Brain (tissue), 1 donor: ENCODE measurements around the genes SLC25A38 and ZNF619.

GRCh38 chr3:38457411-38458140, 3.9 kb downstream of the ACVR2B start:
- RRBS: no CpG with 5 or more reads among the region's 5 CpGs

GRCh38 chr3:38610888-38611214, 38.6 kb downstream of the SCN5A start:
- RRBS: no CpG with 5 or more reads among the region's 5 CpGs

- RRBS: 84% methylated on average over 2 of the region's 16 CpGs
Measured at GRCh38 chr3:38633904-38634602, 15.4 kb downstream of the SCN5A start.

- RRBS: no CpG with 5 or more reads among the region's 5 CpGs
Measured at GRCh38 chr3:39025337-39025852, 26.3 kb downstream of the SCN11A start.

DNA sequence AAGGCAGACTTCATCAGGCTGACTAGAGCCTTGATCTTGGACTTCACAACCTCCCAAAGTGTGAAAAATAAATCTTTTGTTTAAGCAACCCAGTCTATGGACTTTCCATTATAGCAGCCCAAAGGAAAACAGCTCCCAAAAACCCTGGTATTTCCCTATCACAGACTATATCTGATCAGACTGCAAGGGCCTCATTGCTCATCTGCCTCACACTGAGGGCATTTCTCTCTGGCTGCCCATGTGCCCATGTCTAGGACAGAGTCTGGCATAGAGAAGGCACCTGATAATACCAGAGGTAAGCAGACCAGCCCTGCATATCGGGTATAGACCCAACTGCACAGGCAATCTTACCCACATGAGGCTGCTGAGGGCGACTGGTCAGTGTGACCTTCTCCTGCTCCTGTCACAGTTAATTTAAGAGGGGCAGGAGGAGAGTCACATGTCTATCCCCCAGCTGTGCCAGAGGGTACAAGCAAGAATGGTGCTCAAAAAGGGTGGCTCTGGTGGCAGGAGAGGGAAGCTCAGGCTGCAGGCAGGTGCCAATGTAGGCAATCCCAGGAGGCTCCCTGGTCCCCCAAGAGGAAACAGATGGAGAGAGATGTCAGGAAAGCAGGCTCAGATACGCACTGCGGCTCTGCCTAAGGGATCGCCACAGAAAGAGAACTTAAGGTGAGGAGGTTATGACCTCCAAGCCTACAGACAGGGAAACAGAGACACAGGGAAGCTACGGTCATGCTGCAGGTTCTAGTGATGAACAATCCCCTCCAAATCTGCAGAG, 3.1 kb downstream of the CSRNP1 start:
- RRBS: no CpG with 5 or more reads among the region's 6 CpGs

- RRBS: no CpG with 5 or more reads among the region's 2 CpGs
Measured at GRCh38 chr3:39151187-39151302, 2.3 kb downstream of the CSRNP1 start.

DNA sequence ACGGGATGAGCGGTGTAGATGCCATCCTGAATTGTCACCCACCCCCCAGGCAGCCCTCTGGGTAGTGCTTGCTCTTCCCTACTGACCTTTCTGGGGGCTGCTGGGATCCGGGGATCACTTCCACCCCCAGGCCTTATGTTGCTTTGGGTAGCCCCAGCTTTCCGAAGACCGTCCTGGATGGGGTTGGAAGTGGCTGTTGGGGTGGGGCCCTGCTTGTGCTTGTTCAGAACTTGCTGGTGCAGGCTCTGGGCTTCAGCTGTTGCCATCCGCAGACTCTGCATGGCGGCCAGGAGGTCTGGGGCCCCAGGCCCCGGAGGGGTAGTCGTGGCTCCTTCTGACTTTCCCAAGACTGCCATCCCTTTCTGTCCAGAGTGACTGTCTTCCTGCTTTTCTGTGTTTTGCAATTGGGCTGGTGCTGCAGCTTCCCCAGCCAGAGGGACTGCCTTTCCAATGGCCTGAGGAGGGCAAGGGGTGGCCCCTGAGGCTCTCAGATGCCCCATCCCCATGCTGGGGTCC, 6.3 kb downstream of the XIRP1 start:
- RRBS: no CpG with 5 or more reads among the region's 9 CpGs

DNA sequence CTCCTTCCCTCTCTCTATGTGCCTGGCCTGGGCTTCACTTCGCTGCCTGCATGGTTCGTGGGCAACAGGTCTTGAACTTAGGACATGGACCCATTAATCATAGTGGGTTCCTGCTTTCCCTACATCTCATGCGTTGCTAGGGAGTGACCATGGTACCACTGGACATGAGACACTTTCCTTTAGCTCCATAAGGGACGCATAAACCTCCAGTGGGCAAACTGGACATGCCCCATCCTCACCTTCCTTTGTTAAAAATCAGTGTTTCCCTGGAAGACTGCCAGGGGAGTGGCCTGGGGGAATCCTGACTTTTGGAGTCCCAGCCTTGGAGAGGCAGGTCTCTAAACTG, 2.8 kb downstream of the XIRP1 start:
- RRBS: no CpG with 5 or more reads among the region's 4 CpGs

GRCh38 chr3:39290141-39290629, 10.3 kb upstream of the CX3CR1 start:
- RRBS: no CpG with 5 or more reads among the region's 3 CpGs

DNA sequence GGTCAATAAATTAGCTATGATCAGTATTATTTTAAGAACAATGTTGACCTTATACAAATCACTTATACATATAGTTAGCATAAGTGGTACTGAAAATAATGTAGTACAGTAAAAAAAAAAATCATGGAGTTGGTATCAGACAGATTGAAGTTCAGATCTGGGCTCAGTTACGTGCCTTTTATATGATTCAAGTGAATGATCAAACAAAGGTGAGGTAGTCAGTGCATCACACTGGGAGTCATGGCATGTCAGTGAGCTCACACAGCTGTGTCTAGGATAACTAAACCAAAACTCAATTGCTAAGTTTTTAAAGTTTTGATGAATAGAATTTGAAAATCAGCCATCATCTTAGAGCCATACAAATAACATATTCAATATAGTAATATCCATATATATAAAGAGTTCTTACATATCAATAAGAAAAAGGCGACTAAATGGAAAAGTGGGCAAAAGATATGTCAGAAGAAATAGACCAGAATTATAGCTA, 11.2 kb upstream of the CCR8 start:
- RRBS: no CpG with 5 or more reads among the region's 2 CpGs

DNA sequence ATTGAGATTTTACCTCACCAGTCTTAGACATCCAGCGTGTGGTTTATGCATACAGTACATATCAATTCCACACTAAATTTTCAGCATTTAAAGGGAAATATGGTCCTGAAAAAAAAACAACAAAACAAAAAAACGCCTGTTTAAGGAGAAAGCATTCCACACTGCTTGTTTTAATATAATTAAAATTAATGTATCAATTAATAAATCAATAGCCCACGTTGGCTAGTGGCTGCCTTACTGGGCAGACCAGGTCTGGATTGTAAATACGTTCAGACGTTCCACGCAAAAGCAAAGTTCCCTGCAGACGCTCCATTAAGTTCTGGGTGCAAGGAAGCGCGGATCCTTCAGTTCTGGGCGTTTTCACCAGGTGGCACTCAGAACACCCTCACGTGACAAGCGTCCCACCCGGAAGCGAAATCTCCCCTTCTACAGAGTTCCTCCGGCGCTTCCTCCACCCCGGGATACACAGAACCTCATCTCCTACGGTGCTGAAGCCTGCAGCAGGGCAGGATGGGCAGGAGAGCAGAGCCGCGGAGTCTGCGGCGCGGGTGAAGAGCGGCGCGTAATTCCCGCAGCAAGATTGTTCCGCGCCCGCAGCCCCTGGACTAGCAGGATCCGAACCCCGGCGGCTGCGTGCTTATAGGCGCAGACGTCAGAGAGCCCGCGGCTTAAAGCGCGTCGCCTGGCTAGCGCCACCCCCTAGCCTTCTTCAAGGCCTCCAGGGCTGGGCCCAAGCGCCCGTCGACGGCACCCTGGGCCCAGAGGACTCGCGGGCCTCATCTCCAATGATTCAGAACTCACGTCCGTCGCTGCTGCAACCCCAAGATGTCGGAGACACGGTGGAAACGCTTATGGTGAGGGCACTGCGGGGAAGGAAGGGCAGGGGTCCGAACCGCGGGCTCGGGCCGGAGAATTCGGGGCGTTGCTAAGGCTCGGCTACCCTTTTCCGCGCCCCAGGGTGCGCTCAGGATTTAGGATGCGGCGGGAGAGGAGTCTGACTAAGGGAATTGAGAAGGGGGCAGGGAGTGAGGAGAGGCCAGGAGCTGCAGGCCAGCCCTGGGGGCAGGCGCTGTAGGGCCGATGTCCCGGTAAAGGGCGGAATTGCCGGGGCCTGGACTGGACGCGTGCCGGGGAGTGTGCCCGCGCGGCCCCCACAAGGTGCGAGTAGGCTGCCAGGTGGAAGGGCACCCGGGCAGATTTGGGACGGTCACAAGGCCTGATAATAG, at the start of gene SLC25A38:
SLC25A38 (plus strand) TSS at position 431 of the 1,226 bp plus-strand sequence.
- RRBS: 2% methylated on average over 7 of the region's 82 CpGs

DNA sequence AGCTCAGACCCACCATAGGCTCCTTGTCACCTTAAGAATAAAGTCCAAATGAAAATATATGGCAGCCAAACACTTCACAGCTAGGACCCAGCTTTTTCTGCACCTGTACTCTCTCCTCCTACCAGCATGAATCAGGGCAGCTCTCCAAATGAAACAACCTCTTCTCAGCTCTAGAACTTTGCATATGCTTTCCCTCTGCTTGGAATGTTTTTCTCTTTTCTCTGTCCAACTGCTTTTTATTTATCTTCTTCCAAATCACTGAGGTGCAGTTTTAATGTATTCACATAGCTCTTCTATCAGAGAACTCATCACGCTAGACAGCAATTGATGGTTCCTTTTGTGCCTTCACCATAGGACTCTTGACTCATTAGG, 163.2 kb upstream of the MYRIP start:
- RRBS: no CpG with 5 or more reads among the region's 1 CpG

GRCh38 chr3:40187756-40188255, 121.7 kb upstream of the EIF1B start:
- RRBS: no CpG with 5 or more reads among the region's 4 CpGs

- RRBS: no CpG with 5 or more reads among the region's 4 CpGs
Measured at GRCh38 chr3:40292603-40293153, 16.8 kb upstream of the EIF1B start.

GRCh38 chr3:40476474-40477599, at the start of gene ZNF619:
Gene ZNF619, plus strand, starts transcription at chr3:40477122.
- RRBS: 3% methylated on average over 11 of the region's 50 CpGs

DNA sequence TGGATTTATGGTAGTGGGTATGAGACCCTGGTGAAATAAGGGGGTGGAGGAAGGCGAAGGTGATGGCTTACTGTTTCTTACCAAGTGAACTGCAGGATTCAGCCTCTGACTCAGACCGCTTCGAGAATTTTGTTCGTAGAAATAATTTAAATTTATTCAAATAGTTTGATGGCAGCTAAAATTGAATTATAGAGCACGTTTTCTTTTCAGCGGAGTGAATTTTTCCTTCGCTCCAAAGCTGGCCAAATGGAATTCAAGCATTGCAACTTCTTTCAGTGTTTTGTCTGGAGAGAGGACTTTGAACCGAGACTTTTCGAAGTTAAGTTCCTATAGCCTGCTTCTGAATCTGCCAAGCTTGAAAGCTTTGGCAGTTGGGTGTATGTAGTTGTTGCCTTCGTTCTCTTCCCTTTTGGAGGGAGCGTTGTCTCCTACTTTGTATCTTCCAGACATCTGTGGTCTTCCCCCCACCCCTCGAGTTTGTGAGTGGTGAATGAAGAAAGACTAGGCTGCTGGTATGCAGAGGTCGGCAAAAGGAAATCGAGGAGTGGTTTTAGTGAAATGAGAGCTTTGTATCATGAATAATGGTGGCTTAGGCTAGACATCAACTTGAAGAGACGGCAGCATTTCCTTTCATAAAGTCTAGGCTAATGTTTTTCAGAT, 1.2 kb downstream of the CTNNB1 start:
- RRBS: no CpG with 5 or more reads among the region's 15 CpGs

DNA sequence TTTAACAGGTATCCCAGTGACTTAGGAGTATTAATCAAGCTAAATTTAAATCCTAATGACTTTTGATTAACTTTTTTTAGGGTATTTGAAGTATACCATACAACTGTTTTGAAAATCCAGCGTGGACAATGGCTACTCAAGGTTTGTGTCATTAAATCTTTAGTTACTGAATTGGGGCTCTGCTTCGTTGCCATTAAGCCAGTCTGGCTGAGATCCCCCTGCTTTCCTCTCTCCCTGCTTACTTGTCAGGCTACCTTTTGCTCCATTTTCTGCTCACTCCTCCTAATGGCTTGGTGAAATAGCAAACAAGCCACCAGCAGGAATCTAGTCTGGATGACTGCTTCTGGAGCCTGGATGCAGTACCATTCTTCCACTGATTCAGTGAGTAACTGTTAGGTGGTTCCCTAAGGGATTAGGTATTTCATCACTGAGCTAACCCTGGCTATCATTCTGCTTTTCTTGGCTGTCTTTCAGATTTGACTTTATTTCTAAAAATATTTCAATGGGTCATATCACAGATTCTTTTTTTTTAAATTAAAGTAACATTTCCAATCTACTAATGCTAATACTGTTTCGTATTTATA, 24.7 kb downstream of the CTNNB1 start:
- RRBS: no CpG with 5 or more reads among the region's 3 CpGs

DNA sequence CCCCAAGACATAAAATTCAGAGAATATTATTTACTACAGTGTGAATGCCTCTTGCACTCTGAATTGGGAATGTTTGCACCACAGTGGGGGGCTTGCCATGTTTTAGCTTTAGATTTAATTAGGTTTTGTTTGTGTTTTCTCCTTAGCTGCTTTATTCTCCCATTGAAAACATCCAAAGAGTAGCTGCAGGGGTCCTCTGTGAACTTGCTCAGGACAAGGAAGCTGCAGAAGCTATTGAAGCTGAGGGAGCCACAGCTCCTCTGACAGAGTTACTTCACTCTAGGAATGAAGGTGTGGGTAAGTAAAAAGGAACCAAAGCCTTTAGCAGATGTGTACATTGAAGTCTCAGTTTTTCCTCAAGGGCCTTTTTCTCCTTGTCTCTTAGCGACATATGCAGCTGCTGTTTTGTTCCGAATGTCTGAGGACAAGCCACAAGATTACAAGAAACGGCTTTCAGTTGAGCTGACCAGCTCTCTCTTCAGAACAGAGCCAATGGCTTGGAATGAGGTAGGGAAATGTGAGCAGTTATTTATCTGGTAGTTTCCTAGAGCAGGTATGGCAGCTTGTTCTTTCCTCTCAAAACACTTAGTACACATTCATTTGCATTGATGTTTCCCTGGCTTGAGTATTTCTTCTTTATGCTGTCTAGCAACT, 37.0 kb downstream of the CTNNB1 start:
- RRBS: no CpG with 5 or more reads among the region's 3 CpGs

DNA sequence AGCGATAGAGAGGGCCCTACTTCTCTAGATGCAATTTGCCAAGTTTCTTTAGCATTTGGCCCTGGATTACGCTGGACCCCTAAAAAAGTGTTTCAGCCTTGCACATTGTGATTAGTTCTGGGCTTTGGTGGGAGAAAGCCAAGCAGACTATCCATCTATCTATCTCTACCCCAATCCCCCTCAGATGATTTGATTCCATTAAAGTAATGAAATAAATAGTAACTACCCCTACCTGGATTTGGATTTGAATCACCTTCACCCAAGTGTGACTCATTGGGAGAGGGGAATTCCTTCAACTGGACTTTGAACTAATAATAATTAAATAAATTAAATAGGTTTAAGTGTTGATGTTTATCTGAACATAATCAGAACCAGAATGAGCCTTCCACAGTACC, 41.3 kb downstream of the CTNNB1 start:
- RRBS: no CpG with 5 or more reads among the region's 2 CpGs

DNA sequence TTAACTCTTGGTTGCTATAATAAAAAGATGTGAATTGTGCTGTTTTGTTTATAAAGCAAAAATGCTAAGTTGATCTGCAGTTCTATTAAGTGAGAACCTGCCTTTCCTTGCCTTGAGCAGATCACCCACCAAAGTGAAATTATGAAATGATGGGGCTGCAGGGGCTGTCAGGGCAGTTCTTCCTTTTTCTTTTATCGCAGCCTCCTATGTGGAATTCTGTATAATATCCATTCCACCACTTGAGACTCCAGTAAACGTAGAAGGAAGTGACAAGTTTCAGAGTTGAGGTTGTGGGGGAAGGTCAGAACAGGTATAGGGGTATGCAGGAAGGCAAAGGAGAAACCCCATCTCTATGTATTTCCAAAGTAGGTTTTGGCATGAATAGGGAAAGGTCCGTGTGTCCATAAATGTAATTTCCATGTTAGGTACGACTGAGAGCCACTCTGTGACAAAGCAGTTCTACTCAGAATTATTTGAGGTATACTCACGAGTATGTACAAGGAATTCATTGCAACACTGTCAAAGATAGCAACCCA, 43.4 kb downstream of the CTNNB1 start:
- RRBS: no CpG with 5 or more reads among the region's 5 CpGs